ENCODE data around the genes SLC36A2 and NMUR2.

DNA sequence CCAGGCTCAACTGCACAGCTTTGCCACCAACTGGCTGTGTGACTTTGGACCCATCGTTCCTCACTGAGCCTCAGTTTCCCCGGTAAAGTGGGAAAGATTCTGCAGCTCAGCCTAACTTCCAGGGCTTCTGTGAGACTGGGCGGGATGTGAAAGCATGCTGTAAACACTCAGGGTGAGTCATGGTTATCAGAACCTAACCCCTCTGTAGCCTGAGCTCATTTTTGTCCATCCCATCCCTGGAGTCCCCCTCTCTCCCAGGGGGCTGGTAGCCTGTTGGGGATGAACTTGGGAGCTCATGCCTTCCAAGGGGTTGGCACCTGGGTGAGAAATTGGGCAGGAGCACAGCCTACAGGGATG is 2.3 kb downstream of the CCDC69 start:
- PRO-cap, result no peak

DNA sequence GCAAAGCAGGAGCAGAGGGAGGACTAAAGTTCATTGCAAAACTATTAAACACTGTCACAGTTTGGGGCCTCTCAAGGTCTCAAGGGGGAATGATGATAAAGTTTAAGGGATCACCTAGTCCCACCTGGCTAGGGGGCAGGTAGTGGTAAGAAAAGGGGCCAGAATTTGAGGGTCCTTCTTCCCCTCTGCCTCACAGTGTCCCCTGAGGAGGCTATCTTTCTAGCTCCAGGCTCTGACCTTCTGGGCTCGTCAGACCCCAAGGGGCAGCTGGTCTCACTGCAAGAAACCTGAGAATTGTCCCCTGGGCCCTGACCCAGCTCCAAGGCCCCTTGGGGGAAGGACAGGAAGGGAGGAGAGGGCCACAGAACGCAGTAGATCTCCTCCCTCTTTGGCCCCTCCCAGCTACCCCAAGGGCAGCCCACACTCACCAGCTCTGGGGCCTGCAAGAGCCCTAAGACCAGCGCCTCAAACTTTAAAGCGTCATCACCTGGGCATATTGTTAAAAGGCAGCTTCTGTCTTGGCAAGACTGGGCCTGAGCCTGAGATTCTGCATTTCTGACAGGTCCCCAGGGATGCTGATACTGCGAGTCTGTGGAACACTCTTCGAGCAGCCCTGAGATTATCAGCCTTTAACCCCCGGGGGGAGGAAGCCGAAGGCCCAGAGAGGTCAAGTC is 841 bp downstream of the CCDC69 start:
- PRO-cap, result bidirectional peak, plus-strand start at position 475 of the sequence, minus-strand start at position 296 of the sequence

- PRO-cap, result no peak
Measured at GRCh38 chr5:151347281-151347756, at the start of gene SLC36A2. Gene SLC36A2 (minus strand): TSS chr5:151347559.

DNA sequence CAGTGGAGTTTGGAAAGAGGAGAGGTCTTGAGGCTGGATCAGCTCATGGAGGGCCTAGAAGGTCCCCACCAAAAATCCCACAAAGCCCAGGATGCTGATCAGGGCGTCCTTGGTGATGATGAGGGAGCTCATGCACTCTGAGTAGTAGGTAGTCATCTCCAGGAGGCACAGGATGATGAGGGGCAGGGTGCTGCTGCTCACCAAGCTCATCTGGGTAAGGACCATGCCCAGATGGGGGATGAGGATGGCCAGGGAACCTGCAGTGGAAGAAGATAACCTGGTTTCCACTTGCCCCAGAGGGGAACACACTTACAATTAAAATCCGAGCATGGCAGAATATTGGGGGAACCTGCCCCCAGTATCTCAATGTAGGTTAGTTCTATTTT is 19.0 kb upstream of the SLC36A2 start:
- PRO-cap, result unidirectional peak, plus-strand start at position 241 of the sequence

GRCh38 chr5:151619812-151620138 is 28.6 kb upstream of the FAT2 start:
- PRO-cap, result no peak

GRCh38 chr5:152207221-152207517 is 197.9 kb downstream of the NMUR2 start:
- PRO-cap, result no peak

- PRO-cap, result no peak
Measured at GRCh38 chr5:152260973-152261203, 144.2 kb downstream of the NMUR2 start.

- PRO-cap, result no peak
Measured at GRCh38 chr5:152405095-152405585, at the start of gene NMUR2. Gene NMUR2 (minus strand): TSS chr5:152405279.

- PRO-cap, result no peak
Measured at GRCh38 chr5:153682868-153683203, 192.4 kb downstream of the GRIA1 start.

GRCh38 chr5:154196801-154197972 is 6.7 kb downstream of the GALNT10 start:
- PRO-cap, result no peak

- PRO-cap, result no peak
Measured at GRCh38 chr5:154373879-154374327, 71.9 kb upstream of the SAP30L start.

GRCh38 chr5:154380078-154380757 is 65.6 kb upstream of the SAP30L start:
- PRO-cap, result no peak

GRCh38 chr5:154389875-154390381 is 55.9 kb upstream of the SAP30L start:
- PRO-cap, result no peak

GRCh38 chr5:154646878-154647700 is 108.1 kb upstream of the LARP1 start:
- PRO-cap, result no peak

- PRO-cap, result no peak
Measured at GRCh38 chr5:154779865-154780513, 24.8 kb downstream of the LARP1 start.

GRCh38 chr5:154810952-154811935 is 39.2 kb downstream of the FAXDC2 start:
- PRO-cap, result no peak

DNA sequence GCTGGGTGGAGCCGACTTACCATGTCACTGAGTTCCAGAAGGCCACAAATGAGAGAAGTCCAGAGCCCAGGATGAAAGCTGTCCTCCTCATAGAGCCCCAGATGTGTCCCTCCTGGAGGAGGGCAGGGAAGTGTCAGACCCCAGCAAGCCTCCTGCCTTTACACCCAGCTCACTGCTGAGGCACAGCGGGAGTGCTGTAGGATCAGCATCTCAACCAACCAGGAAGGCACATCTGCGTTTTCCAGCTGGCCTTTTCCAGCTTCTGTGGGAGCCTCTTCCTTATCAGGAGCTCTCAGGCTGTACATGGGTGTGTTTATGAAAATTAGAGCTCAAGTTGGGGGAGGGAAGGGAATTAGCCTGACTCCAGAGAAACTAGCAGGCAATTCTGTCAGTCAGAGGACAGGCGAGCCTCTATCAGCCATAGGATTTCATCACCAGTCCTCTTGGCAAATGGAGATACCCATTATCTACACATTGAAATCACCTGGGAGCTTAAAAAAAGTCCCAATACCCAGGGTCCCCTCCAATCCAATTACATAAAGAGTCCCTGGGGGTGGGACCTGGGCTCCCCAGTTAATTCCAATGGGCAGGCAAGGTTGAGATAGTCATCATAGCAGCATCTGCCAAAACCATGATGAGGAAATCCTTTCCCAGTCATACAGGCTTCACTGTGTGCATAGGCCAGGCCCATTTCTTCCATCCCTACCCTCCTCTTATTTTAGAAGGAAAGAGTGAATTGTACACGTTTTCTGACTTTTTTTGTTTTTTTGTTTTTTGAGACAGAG is 15.4 kb downstream of the FAXDC2 start:
- PRO-cap, result no peak

DNA sequence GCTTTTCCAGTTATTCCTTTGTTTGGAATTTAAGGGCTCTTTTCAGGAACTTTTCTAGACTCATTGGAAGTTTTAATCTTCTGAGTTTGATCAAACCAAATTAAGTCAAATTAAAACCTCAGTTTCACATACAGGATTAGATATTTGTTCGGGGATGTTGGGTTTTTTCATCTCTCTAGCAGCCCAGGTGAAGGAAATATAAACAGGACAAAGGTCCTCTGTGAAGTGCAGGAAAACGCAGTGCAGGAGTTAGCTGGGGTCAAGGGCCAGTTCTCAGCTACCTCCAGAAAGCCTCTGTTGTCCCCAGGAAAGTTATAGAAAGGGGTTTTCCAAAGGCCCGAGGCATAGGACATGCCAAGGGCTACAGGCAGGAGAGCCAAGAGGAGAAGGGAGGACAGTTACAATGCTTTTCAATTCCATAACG is 12.9 kb downstream of the FAXDC2 start:
- PRO-cap, result no peak

DNA sequence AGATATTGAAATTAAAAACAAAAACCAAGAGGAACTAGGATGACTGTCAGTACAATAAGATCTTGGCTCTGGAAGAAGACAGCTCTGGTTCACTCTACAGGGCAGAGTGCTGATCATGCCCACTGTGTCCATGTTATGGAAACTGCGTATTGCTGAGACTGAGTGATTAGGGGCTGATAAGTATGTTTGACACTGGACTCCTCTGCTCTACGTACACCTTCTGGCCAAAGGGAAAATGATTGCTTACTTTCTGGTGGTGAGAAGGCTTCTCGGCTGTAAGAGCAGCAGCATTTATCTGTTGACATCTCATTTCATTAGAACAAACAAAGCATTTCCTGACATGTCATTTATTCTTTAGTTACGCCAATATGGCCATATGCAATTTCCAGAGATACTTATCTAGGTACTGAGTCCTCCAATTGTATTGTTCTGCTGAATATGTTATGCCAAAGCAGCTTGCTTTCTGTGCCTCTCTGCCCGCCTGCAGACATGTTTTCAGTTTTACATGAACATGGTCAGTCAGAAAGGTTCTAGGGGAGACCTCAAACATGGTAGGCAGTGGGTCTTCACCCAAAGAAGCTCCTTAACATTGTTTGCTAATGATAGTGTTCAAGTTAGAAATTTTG is 5.6 kb downstream of the FAXDC2 start:
- PRO-cap, result no peak

GRCh38 chr5:154871941-154872180 is 13.4 kb downstream of the CNOT8 start:
- PRO-cap, result no peak